Metastatic Lung Carcinoma in the Adrenal Gland (tissue), 1 donor: ENCODE results near the genes HABP2, NRAP and VWA2.

GRCh38 chr10:112775759-112776634, 174.1 kb upstream of the TCF7L2 start:
- PRO-cap, result no peak

DNA sequence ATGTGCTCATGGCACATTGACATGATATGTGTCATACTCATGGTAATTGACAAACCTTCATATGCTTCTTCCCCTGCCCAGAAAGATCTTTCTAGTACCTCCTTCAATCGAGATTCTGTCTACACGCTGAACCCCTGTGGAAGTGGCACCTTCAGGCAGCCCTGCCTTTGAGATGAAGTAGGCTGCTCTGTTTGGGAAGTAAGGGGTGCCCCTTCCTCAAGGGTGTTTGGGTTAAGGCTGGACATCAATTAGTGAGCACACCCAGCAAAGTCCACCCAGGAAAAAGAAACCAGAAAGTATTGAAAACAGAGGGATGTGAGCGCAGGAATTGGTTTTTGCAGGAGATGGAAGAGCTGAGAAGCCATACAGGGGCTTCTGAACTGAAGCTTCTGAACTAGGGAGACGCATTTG, 98.7 kb upstream of the TCF7L2 start:
- PRO-cap, result no peak

DNA sequence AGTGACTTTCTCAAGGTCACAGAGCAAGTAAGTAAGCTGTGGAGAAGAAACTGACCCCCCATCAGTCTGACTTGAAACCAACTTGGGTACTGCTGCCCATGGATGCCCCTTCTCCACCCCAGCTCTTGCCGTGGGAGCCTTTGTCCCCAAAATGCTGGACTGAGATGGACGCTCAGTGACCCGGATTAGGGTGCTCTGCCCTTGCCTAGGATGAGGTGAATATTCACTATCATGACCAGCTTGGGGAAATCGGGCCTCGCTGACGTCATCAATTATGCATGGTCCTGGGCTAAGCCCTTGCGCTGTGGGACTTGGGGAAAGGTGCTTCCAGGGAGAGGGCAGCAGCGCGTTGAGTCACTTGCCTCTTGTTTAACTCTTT, 51.6 kb upstream of the TCF7L2 start:
- PRO-cap, result unidirectional peak, plus-strand start at position 318 of the sequence

- PRO-cap, result bidirectional peak, plus-strand start at chr10:112953270, minus-strand start at chr10:112953114
These were observed 3.1 kb downstream of the TCF7L2 start for GRCh38 chr10:112952998-112953629.

DNA sequence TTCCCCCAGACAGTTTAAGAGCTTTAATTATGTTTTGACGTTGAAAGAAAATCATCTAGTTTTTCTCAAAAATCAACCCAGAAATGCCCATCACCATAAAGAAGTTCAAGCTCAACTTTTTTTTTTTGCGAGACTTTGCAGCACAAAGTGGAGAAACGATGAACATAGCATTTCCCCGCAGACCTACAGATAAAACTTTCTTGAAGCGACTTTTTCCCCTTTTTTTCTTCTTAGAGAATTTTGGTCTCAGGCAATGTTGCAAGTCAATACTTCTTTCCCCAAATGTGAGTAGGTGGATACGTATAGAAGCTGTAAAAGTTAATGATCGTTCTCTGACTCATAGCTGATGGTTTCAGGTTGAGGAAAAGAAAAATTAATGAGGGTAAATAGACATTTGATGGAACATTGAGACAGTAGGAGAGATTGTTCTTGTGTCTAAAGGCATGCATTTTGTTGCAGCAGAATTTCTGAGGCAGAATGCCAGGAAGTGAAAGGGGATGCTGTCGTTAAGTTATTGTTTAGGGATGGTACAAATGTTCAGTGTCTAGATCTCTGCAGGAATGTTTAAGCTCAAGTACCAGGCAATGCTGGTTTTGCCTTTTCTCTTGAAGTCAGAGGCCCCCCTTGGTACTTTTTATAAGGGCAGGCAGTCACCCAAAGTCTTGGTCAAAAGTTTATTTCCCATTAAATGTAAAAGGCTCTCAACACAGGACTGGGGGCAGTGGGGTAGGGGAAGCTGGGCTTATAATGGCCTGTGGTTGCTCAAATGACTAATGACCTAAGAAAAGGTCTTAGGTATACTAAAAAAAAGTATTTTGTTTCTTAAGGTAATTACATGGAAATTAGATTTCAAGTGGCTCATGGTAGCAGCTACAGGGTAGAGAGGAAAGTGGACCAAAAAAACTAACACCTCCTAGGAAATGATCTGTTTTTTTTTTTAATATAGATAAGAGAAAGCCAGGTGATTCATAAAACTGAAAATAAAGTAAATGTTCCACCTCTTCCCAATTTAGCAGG, 9.3 kb downstream of the TCF7L2 start:
- PRO-cap, result no peak

GRCh38 chr10:113037365-113038760, 87.8 kb downstream of the TCF7L2 start:
- PRO-cap, result no peak

- PRO-cap, result bidirectional peak, plus-strand start at chr10:113073805, minus-strand start at chr10:113073690; unidirectional peak, minus-strand start at chr10:113074066
These were observed 123.6 kb downstream of the TCF7L2 start for GRCh38 chr10:113073400-113074269.

DNA sequence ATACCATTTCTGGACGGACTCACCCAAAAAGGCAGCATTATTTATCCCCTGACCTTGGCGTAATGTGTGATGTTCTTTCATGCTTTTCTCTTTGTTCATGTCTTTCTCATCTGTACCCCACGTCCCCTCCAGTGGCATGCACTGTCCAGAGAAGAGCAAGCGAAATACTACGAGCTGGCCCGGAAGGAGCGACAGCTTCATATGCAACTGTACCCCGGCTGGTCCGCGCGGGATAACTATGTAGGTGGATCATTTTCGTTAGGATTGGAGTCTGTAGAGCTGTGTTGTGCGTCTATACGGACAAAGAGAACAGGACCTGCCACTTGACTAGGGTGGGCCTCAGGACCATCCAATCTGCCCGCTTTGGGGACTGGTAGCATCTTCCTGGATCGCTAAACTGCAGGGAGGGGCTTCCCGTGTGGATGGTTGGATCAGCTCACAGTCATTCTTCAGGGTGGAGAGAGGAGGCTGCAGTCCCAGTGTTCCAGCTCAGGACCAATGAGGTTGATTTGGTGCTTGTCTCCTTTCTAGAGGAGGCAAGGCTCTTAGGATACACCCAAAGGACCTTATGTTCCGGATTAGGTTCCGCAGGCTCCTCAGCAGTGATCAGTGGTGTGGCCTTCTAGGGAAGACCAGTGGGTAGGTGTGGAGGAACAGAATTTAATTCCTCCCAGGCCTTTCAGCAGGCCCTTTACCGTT, 202.3 kb downstream of the TCF7L2 start:
- PRO-cap, result no peak

DNA sequence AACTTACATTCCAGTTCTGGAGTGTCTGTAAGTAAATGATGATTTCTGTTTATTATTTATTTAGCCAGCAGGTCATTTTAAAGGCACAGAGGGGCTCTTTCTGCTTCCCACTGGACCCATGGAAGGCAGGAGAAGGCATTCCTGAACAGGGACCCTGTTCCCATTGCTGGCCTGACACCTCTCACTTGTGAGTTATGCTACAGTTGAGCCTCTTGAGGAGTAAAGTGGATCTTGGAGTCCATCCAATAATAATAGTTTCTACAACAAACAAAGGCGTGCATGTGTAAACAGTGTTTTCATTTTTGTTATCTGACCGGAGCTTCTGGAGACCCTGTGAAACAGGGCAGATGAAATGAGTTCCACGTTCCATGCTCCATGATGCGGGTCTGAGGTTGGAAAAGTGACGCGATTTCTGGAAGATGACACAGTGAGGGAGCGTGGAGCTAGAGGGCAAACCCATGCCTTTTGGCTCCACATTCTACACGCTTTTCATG, 127.3 kb upstream of the HABP2 start:
- PRO-cap, result no peak

DNA sequence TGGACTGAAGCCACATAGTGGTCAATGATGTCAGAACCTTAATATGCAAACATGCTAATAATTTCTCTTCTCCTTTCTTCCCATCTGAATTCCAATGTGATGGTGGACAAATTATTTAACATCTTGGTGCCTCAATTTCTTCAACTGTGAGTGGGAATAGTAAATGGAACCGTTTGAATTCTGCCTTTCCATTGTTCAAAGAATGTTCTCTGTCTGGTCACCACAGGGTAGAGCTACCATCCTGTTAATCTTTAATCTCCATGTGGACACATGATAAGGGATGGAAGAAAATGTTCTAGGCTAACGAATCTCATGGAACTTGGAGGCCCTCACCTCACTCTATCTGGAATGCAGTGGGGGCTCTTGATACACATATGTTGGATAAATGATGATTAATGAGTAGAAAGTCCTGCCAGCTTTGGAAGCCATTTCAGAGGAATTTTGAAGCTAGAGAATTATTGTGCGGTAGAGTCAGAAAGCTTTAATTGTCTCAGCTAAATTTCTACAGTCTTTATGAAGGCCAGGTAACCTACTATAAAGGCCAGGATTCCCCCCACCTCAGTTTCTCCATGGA, 118.5 kb upstream of the HABP2 start:
- PRO-cap, result no peak

GRCh38 chr10:113541029-113541697, 11.7 kb upstream of the HABP2 start:
- PRO-cap, result no peak

DNA sequence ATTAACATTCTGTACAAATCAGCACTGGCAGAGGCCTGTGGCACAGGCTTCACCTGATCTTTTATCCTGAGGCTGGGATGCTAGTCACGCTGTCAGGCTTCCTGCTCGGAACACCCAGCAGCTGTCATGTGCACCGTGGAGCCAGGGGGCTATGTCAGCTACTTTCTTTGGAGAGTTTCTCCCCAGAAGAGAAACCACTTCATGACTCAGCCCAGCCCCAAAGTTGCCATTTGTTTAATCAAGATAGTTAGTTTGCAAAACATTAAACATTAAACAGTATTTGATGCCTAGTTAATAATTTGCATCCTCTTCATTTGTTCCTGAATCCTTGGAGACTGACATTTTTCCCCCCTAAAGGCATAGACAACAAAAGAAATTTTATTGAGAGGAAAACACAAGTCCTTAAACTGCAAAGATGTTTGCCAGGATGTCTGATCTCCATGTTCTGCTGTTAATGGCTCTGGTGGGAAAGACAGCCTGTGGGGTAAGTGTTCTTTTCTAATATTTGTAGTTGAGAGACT, at the start of gene HABP2:
TSS of gene HABP2 (plus strand) at position 347 of the 521 bp plus-strand sequence.
- PRO-cap, result no peak

- PRO-cap, result no peak
These were observed 33.0 kb downstream of the HABP2 start for GRCh38 chr10:113585866-113586223.

GRCh38 chr10:113663789-113664486, at the start of gene NRAP:
TSS of gene NRAP (minus strand) at chr10:113664041.
- PRO-cap, result no peak

DNA sequence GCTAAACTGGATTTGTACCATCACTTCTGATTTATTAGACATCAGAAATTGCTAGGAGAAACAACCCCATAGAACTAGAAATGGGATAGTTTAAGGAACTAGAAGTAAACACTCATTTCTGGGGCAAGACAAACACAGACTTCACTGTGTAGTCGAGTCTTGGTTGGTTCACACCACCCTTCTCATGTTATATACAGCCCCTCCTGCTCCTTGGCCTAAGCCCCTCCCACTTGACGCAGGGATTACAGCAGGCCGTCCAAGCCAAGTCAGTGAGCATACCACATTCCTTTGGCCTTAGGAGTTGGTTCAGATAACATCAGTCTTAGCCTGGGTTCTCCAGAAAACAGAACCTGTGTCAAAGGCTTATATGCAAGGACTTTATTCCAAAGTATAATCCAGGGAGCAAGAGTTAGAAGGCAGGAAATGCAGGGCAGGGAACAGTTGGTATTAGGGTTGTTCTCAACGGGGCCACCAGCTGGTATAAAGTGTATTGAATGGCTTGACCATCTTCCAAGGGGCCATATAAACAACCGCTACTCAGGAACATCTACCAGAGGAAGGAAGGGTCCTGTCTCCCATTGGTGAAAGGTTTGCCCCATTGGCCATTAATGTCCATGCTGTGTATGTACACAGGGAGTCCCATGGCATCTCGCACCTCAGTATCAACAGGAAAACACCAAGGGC, 2.2 kb upstream of the NRAP start:
- PRO-cap, result no peak

DNA sequence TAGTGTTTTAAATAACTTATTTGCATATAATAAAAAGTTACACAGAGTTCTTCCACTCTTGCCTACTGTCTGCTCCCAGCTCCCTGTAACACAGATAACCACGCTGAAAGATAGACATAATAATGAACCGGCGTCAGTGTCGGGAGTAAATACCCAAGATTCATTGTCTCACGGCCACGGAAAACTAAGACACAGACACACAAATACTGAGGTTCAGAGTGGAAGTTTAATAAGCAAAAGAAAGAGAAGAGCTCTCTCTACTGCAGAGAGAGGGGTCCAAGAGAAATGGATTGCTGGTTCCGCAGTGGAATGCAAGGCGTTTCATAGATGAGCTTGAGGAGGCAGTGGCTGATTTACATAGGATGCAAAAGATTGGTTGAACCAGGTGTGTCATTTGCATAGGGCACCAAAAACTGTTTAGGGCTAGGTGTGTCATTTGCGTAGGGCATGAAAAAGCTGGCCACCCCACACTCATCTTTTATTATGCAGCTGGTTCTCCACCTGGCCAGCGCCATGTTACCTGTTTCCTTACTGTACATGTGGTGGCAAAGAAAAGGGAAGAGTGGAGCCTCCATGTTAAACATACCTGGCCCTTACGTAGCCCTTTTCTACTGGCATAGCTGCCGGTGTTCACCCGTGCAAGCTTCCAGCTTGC, 32.9 kb downstream of the CASP7 start:
- PRO-cap, result no peak

DNA sequence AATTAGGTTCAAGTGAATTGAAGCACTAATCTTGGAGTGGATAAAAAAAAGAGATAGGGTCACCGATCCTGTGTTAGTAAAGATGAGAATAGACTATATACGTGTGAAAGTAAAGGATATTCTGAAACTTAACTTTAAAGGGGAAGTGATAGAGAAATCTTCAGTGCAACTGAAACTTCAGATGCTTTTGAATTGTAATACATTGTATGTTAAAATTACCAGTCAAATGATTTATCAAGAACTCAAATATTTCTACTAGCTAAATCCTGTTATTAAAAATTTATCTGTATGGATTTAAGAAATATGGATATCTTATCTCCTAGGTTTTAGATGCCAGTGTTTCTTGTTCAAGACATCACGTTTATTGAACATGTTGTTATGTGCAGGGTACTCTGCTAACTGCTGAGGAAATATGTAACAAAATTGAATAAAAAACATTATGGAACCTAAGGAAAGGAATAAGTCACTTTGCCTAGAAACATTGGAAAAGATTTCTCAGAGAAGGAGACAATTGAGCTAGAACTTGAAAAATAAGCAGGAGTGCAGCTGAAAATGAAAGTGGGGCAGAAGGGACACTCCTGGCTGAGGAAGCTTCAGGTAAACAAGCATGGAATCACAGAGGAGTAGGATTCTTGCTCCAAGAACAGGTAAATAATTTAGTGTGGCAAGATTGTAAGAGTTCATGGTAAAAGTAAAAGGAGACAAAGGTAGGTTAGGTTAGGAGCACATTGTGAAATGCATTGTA, 5.1 kb downstream of the NHLRC2 start:
- PRO-cap, result no peak

DNA sequence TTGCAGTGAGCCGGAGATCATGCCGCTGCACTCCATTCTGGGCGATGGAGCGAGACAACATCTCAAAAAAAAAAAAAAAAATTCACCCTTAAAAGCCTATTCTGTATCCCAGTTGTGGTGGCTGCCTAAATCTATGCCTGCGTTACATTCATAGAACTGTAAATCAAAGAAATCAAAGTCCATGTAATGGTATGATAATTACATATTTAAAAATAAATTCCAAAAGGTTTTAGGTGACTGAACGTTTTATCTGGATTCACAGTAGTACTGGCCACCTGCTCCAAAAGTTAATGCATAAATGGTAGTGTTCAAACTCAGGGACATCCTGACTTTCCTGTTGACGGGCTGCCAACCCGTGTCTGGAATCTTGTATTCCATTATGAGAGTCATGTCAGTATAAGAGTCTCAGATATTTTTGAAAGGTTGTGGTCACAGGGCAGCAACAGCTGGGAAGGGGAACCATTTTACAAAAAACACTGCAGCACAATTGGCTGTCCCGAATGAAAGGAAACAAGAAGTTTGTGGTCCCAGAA, 2.7 kb downstream of the TDRD1 start:
- PRO-cap, result no peak

GRCh38 chr10:114239165-114239906, at the start of gene VWA2:
TSS of gene VWA2 (plus strand) at chr10:114239254.
- PRO-cap, result unidirectional peak, plus-strand start at chr10:114239254; bidirectional peak, plus-strand start at chr10:114239527, minus-strand start at chr10:114239423; bidirectional peak, plus-strand start at chr10:114239769, minus-strand start at chr10:114239784

GRCh38 chr10:114239907-114240348, 874 bp downstream of the VWA2 start:
- PRO-cap, result unidirectional peak, minus-strand start at chr10:114240155